Duodenum (tissue), 1 donor: ENCODE results near the genes GNPTAB, PMCH, UQCC6 and EID3.

DNA sequence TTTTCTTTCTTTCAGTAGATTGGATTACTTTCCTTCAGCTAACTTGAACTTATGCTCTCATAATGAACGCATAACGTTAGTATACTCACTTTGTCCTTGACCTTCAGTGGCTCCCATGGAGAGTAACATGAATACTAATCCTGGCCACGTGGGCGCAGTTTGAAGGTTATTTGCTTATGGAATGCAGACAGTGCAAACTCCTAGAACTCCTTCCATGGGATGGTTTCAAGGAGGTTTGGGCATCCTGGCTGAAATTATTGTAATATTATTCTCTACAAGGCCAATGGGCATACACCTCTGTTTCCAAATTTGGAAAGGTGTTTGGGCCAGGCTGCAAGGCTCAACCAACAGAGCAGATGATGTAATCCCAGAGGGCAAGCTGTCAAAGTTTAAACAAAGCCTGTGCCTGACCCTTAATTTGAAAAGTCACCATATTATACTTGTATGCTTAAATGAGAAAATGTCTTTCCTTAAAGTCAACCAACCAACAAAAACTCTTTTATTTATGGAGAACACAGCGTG lies 23.5 kb downstream of the MYBPC1 start:
- PRO-cap = no peak

DNA sequence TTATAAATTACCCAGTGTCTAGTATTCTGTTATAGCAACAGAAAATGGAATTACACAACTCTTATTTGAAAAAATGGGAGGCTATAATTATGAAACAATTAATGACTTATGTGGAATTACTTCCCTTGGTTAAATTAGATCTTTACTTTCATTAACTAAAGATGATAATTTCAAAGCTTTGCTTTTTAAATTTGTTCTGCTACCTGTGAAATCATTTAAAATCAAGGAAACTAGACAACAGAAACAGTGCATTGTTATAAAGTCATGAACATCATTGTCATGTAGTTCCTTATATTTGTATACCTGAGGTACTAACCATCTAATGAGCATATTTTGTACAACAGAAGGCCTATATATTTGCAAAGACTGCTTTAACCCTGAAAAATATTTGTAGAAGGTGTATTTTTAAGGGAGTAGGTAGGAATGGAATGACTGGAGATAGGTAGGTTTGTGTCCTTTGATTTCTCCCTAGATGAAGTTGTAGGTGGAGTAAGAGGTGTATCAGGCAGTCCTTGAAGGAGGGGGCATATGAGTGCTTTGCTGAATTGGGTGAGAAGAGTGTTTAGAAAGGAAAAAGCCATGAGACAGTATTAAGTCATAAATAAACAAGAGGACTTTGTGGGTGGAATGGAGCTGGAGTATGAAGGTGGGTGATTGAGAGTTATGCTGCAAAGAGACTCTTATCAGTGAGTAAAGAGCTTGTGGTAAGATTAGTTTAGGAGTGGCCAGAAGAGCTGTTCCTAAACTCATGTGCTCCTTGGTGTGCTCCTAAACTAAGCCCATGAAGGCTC lies 9.4 kb downstream of the CHPT1 start:
- PRO-cap = no peak

GRCh38 chr12:101726178-101726982 lies 12.9 kb downstream of the SYCP3 start:
- PRO-cap = no peak

DNA sequence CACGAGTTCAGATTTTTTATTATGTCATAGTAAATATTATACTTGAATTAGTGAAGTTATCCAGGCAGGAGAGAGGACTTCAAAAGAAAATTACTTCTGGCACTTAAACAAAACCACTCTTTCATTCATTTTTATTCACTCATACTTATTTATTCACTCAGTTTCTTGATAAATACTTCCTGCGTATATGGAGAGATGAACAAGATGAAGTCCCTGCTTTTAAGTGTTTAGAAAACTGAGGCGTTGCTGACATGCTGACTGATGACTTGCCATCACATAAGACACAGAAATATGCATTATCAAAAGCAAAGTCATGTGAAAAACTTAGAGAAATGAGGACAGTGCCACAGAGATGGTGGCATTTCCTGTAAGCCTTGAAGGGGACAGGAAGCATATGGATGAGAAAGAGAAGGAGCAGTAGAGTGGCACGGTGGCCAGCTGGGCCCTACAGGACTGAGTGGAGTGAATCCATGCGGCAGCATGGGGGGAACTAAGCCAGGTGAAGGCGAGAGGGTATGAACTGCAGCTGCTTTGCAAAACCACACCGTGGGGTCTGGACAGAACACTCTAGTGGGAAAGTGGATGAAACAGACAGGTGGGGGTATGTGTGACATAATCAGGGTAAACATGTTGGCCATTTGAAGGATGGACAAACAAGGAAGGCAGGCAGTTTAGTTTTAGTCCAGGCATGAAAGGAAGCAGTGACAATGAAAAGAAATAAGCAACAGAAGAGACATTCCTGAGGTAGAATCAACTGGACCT lies 10.3 kb upstream of the SYCP3 start:
- PRO-cap = no peak

DNA sequence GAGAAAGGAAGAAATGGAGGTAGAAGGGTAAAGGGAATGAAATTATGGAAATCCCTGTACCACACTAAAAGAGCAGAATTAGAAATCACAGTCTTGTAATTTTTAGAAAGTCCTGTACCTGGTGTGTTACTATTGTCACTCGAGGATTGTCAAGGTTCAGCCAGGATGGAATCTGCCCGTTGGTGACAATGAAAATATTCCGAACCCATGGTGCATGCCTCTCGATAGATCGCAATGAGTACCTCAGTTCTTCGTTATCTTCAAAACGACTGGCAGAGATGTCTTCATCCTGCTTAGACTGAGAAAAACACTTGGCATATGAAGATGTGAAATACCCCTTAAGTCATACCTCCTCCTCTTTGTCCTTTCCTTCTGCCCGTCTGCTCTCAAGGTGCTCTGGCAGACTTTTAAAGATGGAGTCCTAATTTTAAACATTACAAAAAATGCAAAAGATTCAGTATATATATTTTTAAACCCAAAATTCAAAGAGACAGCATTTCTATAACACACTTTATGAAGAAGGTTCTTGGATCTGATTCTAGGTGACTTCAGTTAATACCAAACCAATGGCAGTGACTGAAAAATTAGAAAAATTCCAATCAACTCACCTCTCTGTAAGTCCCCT lies 31.1 kb upstream of the SYCP3 start:
- PRO-cap = no peak

- PRO-cap = no peak
These were observed 40.8 kb downstream of the GNPTAB start for GRCh38 chr12:101789951-101790450.

GRCh38 chr12:101830206-101831370 lies at the start of gene GNPTAB:
Gene GNPTAB, minus strand, starts transcription at chr12:101830959.
- PRO-cap = unidirectional peak, minus-strand start at chr12:101830809; unidirectional peak, minus-strand start at chr12:101830938; unidirectional peak, minus-strand start at chr12:101830975

DNA sequence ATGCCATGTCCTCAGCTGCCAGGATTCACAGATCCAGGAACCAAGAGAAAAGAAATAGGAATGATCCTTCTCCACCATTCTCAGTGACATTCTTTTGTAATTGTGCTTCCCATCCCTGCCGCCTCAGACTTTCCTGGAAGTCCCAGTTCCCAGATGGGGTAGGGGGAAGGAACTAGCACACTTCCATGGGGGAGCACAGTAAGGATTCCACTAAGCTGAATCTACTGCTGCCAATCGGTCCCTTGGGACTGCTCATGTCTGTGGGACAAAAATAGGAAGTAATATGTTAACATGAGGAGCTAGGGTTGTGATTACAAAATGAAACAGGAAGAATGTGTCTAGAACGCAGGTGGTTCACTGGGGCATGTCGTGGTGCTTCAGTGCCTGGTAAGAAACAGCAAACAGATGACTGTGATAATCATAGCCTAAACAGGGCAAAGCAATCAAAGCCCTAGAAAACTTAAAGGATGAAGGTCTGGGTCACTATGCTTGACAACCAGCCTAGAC lies 51.6 kb downstream of the WASHC3 start:
- PRO-cap = no peak

- PRO-cap = no peak
These were observed at the start of gene PMCH for GRCh38 chr12:102197557-102197918. Gene PMCH, minus strand, starts transcription at chr12:102197833.

DNA sequence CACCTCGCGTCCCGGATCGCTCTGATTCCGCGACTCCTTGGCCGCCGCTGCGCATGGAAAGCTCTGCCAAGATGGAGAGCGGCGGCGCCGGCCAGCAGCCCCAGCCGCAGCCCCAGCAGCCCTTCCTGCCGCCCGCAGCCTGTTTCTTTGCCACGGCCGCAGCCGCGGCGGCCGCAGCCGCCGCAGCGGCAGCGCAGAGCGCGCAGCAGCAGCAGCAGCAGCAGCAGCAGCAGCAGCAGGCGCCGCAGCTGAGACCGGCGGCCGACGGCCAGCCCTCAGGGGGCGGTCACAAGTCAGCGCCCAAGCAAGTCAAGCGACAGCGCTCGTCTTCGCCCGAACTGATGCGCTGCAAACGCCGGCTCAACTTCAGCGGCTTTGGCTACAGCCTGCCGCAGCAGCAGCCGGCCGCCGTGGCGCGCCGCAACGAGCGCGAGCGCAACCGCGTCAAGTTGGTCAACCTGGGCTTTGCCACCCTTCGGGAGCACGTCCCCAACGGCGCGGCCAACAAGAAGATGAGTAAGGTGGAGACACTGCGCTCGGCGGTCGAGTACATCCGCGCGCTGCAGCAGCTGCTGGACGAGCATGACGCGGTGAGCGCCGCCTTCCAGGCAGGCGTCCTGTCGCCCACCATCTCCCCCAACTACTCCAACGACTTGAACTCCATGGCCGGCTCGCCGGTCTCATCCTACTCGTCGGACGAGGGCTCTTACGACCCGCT lies 877 bp downstream of the ASCL1 start:
- PRO-cap = no peak

DNA sequence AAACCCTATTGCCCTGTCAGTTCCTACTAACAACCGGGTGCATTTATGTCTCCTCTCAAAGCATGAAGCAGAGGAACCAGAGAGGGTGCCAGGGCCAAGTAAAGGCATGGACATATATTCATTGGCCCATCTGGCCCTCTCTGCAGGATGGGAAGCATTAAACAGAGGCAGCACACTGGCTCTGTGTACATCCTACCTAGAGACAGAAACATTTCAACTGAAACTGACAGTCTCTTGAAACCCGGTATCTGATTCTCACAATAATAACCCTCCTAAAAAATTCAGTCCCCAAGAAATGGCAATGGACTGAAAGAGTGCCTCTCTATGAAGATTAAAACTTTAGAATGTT lies 6.8 kb upstream of the STAB2 start:
- PRO-cap = no peak

DNA sequence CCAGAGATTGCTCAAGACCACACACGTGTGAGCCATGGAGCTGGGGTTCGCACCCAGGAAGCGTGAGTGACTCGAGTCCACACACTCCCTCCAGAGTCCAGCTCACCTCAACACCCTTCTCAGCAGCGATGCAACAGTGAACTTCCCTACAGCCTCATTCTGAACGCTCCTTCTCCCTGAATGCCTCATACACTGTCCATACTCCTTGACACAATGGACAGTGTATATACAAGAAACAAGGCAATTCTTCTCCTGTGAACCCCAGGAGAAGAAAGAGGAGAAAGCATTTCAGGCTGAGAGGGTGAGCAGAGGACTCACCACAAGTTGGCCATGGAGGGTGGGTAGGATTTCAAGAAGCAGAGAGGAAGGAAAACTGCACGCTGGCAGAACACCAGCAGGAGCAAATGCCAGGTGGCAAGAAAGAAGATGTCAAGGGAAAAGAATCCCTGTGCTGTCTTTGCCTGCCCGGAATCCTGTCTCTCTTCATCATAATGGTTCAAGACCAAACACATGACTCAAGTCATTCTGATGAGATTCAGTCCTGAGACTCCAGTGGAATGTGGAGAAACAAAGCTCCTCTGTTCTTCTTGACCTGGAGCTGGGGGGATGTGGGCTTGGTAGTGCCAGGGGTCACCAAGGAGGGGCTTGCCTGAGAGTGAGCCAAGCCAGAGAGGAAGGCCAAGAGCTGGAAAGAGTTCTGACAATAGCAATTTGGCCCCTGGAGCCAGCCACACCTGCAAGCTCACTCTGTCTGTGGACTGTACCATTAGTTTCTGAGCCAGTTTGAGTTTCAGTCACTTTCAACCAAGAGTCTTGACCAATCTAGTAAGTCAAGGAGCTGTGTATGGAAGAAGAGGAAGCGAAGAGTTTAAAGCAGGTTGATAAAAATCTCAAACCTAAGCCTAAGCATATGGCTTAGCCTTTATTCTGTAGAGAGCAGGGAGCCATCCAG lies 38.8 kb downstream of the NT5DC3 start:
- PRO-cap = no peak

DNA sequence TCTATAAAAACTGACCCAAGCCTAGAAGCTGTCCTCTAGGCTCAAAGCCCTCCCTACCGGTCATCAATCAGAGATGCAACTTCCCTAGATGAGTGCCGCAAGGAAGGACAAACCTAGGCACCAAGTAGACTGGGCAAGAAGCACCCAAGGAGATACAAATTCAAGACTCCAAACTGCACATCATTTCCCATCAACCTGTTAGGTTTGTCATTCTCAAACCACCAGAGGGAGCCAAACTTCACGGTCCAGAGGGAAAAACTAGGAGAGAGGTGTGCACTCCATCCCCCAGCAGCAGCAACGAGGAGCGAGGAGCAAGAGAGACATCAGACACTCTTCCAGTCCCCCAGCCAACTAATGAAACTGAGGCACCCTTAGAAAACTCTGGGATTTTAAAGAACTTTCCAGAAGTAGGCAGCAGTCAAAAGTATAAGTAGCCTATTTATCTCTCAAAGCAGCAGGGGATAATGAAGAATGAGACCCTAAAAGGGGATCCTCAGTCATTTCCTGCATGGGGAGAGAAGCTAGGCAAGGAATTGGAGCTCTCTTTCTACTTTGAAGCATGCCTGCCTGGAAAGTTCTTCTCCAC lies 37.0 kb upstream of the NT5DC3 start:
- PRO-cap = no peak

DNA sequence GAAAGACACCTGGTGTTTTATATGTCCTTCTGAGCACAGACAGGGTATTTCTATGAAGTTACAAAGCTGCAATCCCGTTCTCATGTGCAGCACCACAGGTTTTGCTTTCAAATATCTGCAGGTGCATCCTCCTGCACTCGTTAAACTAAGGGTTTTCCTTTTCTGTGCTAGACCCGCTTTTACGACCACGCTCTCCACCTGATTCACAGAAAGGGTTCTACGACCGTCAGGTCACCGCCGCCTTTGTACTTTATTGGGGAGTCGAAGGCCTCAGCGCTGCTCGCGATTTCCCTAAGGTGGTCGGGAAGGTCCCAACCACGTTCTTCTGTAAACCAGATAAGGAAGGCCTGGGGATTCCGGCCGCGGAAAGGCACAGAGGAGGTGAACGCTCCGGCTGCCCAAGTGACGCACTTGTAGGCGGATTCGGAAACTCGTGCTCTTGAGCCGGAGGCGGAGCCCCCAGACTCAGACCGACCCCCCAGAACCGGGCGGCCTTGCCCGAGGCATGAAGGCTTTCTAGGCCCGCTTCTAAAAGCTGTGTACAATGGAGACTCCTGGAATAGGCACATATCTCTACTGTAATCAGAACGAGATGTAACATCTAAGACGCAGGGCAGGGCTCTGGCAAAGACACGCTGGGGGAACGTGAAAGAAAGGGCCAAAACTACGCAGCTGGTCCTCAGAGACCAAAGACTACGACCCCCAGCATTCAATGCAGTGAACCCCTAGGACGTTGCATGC lies 974 bp upstream of the HSP90B1 start:
- PRO-cap = unidirectional peak, plus-strand start at position 170 of the sequence; bidirectional peak, plus-strand start at position 462 of the sequence, minus-strand start at position 413 of the sequence; bidirectional peak, plus-strand start outside the sequence, minus-strand start at position 645 of the sequence

GRCh38 chr12:103933766-103934511 lies 3.7 kb downstream of the HSP90B1 start:
- PRO-cap = no peak

GRCh38 chr12:103946966-103948072 lies 9.7 kb downstream of the UQCC6 start:
- PRO-cap = no peak

DNA sequence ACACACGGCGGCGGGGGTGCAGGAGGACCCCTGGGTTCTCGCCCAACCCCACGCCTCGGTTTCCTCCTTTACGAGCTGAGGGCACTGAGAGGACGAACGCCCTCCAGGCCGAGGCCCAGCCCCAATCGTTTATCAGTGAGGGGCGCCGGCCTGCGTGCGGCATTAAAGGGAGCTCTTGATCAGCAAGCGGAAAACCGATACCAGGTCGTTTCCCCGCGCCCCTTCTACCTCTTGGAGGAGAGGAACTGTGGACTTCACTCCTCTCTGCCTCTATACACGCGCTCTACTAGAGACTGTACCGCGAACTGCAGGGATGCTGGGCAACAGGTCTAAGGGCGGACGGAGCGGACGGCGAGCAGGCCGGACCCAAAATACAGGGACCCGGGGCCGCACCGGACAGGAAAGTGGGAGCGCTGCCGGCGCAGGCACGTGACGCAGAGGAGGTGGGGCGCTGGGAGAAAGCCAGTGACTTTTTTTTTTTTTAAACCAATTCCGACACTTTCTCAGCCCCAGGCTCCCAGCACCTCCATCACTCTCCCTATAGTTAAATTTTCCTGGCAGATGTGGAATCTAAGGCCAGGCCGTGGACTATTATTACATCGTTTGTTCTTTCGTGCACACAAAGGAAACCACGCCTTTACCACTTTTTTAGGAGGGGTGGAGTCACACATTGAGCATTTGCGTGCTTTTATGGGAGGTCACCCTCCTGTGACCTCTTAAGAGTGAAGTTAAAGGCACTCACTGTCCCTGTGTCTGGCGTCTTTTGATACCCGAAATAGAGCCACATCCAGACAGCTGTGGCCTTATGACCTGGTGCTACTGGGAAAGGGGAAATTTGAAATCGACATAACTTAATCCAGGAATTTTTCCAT lies at the start of gene UQCC6:
Gene UQCC6 (minus strand): TSS at position 375 of the 872 bp plus-strand sequence.
- PRO-cap = bidirectional peak, plus-strand start at position 489 of the sequence, minus-strand start at position 373 of the sequence

GRCh38 chr12:104124766-104125394 lies 13.1 kb downstream of the NFYB start:
- PRO-cap = no peak

- PRO-cap = bidirectional peak, plus-strand start at chr12:104303739, minus-strand start at chr12:104303655
These were observed at the start of gene EID3 for GRCh38 chr12:104303301-104304593. Gene EID3, plus strand, starts transcription at chr12:104303739.

DNA sequence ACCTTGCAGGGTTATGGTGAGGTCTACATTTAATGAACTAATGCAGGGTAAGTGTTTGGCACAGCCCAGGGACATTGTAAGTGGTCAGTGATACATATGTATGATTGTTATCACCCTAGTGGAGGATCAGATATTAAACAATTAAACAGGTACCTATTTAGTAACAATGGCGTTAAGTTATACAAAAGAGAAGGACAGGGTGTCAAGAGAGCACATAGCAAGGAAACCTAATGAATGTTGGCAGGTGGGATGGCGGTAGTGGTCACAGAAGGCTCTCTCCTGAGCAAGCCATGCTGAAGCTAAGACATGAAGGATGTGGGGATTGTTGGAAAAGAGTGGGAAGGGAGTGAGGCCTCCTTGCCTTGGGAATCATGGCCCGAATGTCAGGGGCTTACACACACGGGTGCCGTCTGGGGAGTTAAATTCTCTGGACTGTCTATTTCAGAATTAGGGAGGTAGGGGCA lies 27.8 kb downstream of the CHST11 start:
- PRO-cap = no peak